Hair follicle dermal papilla cell (primary cell): ENCODE measurements around a stretch of chr13.

- CAGE, long polyA plus RNA: no peak
Observed at GRCh38 chr13:108210030-108210601, 5.2 kb downstream of the LIG4 start.

- CAGE, long polyA plus RNA: no peak
Observed at GRCh38 chr13:108218805-108219380, 701 bp downstream of the ABHD13 start.

GRCh38 chr13:109243525-109244378, 542.6 kb downstream of the IRS2 start:
- CAGE, long polyA plus RNA: no peak

- CAGE, long polyA plus RNA: no peak
Observed at GRCh38 chr13:109264255-109264839, 522.0 kb downstream of the IRS2 start.

DNA sequence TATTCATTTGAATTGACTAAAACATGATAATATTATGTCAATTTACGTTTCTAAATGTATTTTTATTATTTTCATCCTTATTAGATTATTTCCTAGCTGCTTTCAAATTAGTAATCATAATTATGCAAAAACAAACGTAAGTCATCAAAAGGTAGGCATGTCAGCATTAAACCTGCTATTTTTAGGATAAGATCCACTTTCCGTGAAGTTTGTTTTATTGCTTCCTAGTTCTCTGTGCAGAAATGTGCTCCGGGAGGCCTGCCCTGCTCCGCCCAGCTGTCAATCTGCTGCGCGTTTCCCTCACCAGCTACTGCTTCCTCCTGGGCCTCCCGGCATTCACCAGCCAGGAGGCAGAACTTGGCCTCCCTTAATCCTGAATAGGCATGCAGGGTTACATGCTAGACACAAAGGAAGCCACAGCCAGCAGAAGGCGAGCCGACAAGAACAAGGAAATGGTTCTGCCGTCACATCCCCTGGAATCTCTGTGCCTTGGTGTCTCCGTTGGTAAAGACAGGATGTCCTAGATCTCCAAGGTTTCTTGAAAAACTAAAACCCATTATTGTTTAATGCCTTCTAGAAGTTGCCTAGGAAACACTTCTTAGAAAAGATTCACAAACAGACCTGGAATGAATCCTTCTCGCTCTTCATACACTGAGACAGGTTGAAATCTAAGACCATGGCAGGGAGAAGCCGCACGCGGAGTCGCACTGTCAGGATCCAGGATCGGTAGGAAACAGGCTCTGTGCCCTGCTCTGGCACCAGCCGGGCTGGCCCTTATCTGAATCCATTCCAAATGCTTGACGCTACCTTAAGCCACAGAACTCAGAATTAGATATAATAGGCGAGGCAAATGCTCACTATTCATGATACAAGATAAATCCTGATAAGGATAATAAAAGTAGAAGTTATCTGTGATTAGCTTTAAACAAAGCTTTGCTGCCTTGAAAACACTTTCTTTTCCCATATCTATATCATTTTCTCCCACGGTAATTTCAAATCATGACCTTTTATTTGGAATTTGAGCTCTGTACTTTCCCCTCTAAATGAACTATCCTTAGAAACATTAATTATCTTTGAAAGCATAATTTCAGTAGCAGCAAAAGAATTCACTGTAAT, 385.9 kb downstream of the IRS2 start:
- CAGE, long polyA plus RNA: no peak

DNA sequence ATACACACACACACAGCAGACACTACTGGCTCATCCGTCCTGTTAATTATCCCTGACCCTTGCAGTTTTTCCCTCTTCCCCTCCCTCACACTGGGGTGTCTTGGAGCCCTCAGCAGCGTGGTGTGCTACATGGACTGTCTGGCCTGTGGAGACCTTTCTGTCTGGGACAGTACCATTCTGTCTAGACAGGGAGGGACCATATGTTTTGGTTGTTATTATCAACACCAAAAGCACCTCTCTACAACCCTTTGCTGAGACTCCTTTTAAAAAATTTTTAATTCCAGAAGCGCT, 374.1 kb downstream of the IRS2 start:
- CAGE, long polyA plus RNA: no peak

DNA sequence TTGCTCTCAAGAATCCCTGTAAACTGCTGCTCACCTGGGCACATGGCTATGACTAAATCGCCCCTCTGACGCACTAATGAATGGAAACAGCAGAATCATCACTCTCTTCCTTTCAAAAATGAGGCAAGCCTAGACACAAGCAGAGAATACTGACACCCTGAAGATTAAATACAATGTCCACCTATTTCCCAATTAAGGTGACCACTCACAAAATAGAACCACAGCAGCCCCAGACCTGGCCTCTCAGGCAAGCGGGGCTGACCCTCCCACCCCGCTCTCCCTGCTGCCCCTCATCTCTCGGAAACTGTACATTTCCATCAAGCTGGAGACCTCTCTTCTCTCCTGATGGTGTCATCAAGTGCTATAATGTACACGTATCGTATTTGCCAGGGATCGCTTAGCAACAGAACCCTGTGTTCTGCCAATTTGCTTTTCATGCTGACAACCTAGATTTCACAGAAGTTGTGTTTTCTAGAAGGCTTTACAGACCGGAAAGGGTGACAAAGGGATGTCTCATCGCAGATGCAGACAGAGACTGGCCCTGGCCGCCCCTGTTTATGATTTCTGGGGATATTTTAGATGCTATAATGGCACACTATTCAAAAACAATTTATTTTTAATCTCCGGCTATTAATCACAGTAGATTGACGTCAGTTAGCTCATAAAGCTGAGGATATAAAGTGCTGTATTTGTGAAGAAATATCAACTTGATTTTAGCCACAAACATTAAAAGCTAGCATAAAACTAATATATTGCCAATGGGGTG, 291.6 kb downstream of the IRS2 start:
- CAGE, long polyA plus RNA: no peak

- CAGE, long polyA plus RNA: no peak
Observed at GRCh38 chr13:109760395-109761059, 25.9 kb downstream of the IRS2 start.

- CAGE, long polyA plus RNA: no peak
Observed at GRCh38 chr13:109764881-109765482, 21.4 kb downstream of the IRS2 start.

- CAGE, long polyA plus RNA: no peak
Observed at GRCh38 chr13:109782120-109782713, 4.2 kb downstream of the IRS2 start.

- CAGE, long polyA plus RNA: no peak
Observed at GRCh38 chr13:109816170-109816457, 29.7 kb upstream of the IRS2 start.

DNA sequence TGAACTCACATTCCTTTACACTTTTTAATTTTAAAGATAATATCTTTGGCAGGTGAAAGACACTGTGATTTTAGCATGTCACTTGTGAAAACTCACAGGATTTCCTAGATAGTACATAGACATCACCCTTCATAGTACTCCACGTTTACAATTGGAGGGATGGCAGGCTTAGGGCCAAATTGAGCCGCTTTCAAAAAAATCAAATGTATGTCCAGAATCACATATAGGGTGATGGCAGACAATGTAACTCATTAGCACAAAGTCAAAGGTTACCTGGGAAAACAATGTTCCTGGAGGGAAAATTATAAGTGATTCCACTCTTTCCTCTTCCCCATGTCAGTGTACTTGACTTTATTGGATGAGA, 112.2 kb upstream of the IRS2 start:
- CAGE, long polyA plus RNA: no peak

- CAGE, long polyA plus RNA: no peak
Observed at GRCh38 chr13:110122967-110123675, 183.8 kb downstream of the COL4A1 start.

DNA sequence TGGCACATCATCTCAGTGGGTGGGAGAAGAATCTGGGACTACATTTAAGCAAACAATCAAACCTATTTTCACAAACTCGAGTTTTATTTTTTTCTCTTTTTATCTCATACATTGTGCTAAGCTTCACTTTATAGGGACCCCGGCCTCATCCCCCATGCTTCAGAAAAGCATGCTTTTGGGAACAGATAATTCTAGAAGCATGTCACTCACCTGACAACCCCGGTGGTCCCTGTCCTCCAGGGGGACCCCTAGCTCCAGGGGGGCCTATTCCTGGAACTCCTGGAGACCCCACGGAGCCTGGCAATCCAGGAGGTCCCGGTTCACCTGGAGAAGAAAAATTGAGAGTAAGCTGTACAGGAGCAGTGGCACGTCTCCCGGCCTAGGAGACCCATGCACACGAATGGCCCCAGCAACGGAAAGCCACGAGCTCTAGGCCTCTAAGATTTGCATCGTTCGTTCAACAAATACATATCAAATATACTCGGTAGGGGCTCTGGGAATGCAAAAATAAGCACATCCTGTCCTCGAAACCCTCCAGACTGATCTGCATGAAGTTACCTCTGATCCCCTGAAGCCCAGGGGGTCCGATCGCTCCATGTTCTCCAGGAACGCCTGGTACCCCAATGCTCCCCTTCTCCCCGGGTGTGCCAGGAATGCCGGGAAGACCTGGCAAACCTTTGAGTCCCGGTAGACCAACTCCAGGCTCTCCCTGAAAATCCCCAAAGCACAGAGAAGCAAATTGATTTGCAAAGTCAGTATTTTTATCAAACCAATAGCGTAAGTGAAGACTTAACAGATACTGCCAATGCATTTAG, 128.0 kb downstream of the COL4A1 start:
- CAGE, long polyA plus RNA: no peak

GRCh38 chr13:110259285-110259716, 47.7 kb downstream of the COL4A1 start:
- CAGE, long polyA plus RNA: no peak

DNA sequence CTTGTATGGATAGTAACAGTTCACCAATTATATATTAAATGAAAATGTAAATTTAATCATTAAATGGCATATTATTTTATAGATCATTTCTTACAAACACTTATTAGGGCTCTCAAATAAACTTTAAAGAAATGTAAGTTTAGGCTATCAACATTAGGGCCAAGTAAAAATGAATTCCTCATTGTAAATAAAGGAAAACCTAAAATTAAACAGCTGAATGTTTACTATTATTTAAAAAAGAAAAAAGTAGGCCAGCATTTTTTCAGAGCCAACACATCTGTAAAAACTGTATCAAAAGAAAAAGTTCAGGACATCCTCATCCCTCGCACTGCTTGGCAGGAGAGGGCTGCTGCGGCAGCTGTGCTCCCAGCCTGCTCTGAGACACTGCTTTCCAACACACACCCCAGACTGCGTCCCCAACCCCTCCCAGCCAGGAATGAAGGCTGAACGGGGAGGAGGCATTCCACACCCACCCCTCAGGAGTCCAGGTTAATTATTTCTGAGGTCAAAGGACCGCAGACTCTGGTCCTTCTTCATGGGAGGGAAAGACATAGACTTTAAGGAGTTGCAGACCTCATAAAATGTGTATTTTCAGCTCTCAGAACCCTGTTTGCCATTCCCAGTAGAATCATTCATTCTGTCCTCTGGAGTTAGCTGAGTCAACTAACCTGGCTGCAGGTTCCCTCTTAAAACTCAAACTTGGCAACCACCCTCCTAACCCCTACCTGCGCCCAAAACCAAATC, 43.1 kb downstream of the COL4A1 start:
- CAGE, long polyA plus RNA: no peak

- CAGE, long polyA plus RNA: no peak
Observed at GRCh38 chr13:110293452-110293913, 13.5 kb downstream of the COL4A1 start.

DNA sequence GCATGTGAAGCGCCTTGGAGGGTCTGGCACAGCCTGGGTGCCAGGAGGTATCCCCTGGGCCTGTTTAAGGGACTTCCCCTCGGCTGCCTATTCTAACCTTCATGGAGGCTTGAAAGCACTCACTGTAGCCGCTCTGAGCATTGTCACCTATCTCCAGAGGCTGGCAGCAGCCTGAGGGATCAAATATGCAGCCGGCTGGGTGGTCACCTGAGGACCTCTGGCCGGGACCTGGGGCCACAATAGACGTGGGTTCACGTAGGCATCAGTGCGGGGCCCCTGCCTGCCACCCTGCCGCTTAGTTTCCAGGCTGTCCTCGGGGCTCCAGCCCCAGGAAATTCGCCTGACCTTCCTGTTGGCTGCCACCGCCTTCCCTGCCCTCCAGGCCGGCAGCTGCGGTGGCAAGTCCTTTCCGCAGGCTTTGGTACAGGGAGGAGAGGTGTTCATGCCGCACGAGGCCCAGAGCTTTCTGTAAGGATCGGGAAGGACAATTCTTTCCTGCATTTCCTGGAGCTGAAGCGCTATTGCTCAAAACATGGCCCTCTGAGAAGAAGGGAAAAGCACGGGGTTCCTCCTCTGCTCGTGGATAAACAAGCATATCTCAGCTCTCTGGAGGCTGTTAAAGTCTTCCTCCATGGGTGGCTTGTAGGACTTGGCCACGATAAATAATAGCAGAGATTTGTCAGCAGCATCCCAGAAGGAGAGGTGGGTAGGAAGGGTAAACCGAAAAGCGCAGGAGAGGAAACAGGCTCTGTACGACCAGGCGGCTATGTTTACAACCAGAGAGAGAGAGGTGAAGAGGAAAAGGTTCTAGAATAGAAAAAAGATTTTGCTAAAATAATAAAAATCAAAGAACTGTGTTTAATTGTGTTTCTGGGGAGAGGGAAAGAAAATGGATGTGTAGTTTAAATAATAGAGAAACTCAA, 4.8 kb downstream of the COL4A2 start:
- CAGE, long polyA plus RNA: no peak

GRCh38 chr13:110330520-110331054, 23.5 kb downstream of the COL4A2 start:
- CAGE, long polyA plus RNA: no peak

DNA sequence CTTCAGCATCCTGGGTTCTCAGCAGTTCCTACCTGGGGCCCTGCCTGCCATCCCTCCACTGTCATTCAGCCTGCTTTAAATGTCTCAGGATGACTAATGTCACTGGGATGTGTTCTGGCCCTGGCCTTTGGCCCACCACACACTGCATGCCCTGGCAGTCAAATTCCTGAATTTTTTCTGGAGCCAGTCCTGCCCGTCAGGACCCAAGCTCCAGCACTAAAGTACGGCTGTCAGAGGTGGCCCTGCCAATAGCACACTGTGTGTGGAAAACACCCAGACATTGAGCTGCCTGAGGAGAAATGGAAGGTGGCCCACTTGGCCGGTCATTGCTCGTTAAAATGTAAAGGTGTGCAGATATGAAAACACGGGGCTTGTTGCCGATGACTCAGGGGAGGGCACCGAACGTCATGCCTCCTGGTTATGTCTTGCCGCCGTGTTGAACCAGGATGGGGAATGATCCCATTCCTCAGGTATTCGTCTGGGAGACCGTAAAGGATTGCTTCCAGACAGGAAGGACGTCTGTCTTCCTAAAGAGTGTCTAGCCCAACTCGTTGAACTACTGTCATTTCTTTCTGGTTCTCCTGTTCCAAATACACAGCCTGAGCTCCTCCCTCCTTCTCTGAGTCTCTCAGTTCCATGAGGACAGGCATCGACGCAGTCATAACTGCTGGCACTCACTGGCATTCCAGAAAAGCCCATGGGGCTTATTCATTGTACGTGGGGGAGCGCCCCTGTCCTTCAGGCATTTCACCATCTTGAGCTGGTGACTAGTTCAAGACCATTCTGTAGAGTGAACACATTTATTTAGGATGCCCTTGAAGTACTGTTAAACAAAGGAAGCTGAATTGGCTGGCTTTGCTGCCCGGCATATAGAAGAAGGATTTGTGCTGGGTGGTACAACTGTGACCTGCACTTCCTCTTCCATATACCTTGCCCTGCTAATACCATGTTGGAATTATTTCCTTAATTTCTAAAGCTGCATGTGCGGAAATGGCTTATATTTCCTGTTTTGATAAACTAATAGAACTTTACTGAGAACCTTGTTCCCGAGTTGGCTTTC, 40.8 kb downstream of the COL4A2 start:
- CAGE, long polyA plus RNA: no peak